Left common carotid artery plus branches (tissue), 1 donor: ENCODE data around the genes UBE2E3, CERKL and PPP1R1C.

DNA sequence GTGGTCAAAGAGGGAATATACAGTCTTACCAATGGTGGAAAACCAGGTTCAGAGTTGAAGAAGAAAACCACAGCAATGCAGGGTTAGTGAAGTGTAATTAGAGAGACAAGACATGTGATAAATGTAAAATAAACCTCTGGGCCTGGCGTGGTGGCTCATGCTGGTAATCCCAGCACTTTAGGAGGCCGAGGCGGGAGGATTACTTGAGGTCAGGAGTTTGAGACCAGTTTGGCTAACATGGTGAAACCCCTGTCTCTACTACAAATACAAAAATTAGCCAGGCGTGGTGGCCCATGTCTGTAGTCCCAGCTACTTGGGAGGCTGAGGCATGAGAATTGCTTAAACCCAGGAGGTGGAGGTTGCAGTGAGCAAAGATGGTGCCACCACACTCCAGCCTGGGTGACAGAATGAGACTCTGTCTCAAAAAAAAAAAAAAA lies 2.3 kb downstream of the TTN start:
- PRO-cap = no peak

- PRO-cap = no peak
Measured at GRCh38 chr2:178892210-178892435, 84.9 kb upstream of the TTN start.

DNA sequence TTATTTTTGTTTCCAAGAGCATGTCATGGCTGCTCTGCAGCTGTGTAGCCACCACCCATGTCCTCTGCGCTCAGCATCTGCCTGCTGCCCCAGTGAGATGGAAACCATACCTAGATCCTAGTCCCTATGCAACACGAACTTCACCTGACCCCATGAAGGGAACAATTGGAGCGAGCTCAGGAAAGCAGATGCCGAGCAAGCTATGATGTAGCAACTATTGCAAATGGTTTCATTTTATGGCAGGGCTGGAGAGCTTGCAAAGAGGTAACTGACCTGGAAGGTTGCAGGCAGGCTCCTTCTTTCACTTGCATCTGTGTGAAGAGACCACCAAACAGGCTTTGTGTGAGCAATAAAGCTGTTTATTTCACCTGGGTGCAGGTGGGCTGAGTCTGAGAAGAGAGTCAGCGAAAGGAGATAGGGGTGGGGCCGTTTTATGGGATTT lies 1.4 kb upstream of the CCDC141 start:
- PRO-cap = no peak

GRCh38 chr2:179123154-179123524 lies 73.2 kb upstream of the CCDC141 start:
- PRO-cap = no peak

DNA sequence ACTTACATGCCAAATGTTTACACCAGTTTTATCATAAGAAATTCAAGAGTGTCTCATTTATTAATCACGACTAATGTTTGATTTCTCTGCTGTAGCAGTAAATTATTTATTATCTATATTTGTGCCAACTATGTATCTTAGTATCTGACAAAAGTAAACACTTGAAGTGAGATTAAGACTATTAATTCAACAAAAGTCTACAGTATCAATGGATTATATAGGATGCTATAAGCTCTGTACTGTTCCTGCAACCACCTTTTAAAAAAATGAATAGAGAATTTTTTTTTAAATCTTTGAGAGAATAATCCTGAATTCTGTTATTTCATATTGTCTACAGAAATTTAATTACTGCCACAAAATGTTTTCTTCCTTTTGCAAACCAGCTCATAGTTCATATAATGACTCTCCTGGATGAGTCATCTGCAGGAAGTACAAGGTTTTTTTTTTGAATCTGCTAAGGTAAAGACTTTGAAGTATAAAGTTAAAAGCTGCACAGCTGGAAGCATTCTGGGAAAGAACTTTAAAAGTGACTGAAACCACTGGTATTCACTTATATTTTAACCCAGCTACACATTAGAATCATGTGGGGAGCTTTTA lies 25.6 kb downstream of the SESTD1 start:
- PRO-cap = no peak

DNA sequence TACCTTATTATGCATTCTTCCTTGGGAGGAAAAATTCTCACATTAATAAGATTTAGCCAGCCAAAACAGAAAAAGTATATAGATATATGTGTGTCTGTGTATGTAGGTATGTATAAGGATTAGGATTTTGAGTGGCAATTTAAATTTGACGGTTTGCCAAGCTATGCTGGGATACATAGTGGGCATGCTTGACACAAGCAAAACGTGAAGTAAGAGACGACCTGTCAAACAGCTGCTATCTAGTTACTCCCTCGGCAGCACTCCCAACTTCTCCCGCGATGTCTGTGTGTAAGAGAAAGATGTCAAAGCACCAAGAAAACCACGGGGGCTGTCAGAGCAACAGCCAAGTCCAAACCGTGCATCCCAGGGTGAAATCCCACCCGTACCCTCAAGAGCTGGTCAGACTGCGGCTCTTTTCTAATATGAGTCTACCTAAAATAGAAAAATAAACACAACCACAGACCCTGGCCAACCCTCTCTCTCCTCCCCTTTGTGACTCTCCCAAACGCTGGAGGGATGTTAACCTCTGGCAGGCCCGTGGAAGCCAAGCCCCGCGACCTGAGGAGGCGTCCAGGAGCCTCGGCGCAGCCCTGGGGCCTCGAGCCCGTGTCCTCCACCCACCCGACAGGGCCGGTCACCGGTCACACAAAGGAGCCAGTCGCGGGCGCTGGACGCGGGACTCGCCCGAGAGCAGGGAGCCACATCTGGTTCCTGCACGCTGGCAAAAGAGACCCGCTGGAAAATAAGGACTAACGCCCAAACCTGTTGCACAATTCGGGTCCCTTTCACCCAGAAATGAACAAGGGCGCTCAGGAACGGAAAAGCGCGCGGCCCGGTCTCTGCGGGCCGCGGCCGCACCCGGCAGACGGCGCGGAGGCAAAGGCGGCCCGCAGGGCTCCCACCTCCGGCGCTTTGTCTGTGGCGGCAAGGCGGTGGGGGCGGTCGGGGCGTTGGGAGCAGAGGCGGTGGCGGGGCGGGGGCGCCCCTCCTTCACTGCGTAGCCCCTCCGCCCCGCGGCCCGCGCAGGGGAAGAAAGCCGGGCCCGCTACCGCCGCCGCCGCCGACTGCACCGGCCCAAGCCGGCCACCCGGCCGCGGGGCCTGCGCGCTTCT lies 920 bp downstream of the SESTD1 start:
- PRO-cap = bidirectional peak, plus-strand start at position 864 of the sequence, minus-strand start at position 623 of the sequence

DNA sequence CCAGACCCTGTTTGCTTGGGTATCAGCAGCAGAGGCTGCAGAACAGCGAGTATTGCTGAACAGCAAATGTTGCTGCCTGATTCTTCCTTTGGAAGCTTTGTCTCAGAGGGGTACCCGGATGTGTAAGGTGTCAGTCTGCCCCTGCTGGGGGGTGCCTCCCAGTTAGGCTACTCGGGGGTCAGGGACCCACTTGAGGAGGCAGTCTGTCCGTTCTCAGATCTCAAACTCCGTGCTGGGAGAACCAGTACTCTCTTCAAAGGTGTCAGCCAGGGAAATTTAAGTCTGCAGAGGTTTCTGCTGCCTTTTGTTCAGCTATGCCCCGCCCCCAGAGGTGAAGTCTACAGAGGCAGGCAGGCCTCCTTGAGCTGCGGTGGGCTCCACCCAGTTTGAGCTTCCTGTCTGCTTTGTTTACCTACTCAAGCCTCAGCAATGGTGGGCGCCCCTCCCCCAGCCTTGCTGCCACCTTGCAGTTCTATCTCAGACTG lies 389.5 kb upstream of the UBE2E3 start:
- PRO-cap = no peak

DNA sequence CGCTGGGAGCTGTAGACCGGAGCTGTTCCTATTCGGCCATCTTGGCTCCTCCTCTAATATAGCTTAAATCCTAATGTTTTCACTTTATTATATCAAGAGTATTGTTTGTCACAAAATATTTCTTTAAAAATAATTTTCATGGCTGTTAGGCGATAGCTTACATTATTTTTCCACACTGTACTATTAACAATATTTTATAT lies 140.9 kb upstream of the UBE2E3 start:
- PRO-cap = no peak

DNA sequence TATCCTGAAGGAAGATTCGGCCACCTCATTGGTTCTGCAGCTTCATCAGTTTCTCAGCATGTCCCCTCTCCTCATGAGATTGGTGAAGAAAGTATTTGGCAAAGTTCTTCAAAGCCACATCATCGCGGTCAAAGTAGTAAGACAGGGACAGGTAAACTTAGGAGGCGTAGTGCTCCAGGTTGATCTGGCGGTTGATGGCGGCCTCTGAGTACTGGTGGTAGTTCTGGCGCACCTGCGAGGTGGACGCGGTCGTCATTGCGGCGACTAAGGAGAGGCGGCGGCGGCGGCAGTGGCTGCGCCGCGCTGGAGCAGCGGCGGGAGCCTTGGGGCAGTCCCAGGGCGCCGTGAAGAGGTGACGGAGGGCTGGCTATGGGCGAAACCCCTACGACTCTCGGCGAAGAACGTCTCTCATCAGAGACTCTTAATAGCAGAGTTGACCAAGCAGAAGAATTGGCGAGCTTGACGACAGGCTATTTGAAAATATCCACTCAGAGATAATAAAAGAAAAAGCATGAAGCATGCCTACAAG lies 107.2 kb upstream of the UBE2E3 start:
- PRO-cap = no peak

DNA sequence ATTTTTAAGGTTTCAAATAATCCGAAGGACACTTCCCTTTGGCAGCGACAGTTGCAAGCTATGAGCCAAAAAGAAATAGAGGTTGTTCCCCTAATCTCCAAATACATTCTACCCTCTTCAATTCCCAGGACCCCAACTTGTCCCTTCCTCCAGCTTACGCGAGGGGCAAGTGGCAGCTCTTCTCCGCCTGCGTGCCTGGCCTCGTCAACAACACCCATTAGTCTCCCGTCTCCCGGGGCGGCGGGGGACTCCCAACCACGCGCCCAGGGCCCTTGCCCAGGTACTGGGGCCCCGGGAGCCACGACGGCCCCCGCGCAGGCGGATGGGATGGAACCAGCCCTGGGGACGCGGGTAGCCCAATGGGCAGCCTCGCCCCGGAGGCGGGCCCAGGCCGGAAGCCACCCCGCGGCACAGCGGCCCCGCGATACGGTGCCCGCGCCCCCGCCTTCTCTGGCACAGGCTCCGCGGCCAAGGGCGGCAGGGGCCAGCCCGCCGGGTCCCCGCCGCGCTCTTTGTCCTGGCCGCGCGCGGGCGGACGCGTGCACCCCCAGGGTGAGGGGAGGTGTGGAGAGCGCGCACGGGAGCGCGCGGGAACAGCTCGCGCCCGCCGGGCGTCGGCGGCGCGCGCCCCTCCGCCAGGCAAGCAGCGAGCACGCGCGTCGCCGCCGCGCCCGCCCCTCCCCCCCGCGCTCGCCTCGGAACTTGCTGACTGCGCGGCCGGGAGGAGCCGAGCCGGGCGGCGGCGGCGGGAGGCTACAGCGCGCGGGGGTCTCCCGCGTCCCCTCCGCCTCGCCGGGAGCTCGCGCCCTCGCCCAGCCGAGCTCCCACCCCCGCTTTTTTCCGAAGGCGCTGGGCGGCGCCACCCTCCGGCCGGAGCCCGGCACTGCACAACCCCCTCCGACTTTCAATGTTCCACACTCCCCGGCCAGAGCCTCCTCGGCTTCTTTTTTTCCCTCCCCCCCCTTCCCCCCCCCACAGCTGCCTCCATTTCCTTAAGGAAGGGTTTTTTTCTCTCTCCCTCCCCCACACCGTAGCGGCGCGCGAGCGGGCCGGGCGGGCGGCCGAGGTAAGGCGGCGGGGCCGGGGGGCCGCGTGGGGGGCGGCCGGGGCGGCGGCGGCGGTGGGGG lies at the start of gene UBE2E3:
UBE2E3 (plus strand) TSS at position 698 of the 1,127 bp plus-strand sequence.
- PRO-cap = bidirectional peak, plus-strand start at position 708 of the sequence, minus-strand start at position 282 of the sequence; bidirectional peak, plus-strand start at position 1,033 of the sequence, minus-strand start at position 810 of the sequence

GRCh38 chr2:181165234-181165831 lies 184.9 kb downstream of the UBE2E3 start:
- PRO-cap = no peak

DNA sequence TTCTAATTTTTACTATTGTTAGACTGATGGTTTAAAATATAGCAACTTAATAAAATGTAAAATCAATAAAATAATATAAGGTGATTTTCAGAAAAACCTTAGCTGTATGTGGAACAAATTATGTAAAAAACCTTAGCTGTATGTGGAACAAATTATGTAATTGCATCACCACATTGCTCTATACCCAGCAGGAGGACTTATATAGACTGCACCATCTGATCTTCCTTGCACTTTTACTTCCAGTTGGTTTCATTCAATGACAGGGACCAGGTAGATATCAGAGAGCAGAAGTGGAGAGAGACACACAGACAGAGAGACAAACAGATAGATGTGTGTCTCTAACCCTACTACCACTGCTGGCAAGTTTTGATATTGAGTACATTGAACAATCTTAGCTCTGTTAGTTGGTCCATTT lies 62.6 kb upstream of the ITGA4 start:
- PRO-cap = no peak

DNA sequence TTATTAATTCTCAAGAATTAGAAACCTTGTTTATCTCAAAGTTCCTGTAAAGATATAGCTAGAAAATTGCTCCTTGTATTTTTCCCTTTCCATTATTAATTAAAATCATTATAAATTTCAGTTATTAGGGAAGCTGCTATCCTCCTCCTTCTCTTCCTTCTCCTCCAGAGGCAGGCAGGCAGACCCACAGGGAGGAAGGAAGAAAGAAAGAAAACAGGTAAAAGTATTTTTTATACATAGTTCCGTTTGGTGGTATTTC lies 19.6 kb upstream of the ITGA4 start:
- PRO-cap = no peak

DNA sequence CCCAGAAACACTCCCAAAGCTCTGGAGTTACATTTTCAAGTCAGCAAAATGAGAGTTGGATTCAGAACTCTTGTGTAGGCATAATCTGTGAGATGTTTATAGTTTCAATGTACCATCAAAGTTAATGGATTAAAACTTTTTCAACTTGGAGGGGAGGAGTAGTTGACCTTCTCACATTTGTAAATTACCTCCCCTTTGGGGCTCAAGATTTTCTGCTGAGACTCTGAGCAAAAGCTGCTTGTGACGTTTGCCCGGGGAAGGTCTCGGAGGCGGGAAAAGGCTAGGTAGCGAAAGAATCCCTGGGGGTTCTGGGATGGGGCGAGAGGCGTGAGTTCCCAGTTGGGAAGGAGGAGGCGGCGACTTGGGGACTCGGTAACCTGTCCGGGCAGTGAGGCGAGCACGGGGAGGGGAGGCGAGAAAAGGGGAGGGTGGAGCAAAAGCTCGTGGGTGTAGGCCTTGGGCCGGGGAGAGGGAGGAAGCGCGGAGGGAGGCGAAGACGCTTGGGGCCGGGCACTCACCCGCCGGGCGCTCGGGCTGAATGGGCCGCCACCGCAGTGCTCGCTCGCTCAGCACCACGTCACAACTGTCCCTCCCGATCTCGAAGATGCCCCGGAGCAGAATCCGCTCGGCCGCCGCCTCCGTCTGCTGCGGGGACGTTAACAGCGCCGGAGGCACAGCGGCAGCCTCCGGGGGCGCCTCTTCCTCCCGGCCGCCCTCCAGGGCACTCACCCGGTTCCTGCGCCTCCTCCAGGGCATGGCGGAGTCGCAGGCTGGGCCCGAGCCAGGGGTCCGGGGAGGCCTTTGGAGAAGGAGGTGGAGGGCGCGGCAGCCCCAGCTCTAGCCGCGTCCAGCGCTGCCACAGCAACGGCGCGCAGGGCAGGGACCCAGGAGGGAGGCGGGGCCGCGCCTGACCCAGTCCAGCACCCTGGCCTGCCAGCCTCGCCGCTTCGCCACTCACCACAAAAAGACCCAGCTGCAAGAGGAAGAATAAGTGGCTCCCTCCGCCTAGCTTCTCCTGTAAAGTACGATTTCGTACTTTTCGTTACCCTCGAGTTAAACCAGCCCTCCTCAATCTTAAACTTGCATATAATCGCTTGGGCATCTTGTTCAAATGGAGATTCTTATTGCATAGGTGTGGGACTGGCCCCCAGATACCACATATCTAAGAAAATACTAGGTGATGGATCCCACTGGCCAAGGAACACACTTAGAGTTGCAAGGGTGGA lies at the start of gene CERKL:
CERKL (minus strand) TSS at position 855 of the 1,226 bp plus-strand sequence.
- PRO-cap = no peak

- PRO-cap = no peak
Measured at GRCh38 chr2:181891530-181891577, 176 bp upstream of the ITPRID2 start.

- PRO-cap = no peak
Measured at GRCh38 chr2:181914960-181916344, 23.9 kb downstream of the ITPRID2 start.

DNA sequence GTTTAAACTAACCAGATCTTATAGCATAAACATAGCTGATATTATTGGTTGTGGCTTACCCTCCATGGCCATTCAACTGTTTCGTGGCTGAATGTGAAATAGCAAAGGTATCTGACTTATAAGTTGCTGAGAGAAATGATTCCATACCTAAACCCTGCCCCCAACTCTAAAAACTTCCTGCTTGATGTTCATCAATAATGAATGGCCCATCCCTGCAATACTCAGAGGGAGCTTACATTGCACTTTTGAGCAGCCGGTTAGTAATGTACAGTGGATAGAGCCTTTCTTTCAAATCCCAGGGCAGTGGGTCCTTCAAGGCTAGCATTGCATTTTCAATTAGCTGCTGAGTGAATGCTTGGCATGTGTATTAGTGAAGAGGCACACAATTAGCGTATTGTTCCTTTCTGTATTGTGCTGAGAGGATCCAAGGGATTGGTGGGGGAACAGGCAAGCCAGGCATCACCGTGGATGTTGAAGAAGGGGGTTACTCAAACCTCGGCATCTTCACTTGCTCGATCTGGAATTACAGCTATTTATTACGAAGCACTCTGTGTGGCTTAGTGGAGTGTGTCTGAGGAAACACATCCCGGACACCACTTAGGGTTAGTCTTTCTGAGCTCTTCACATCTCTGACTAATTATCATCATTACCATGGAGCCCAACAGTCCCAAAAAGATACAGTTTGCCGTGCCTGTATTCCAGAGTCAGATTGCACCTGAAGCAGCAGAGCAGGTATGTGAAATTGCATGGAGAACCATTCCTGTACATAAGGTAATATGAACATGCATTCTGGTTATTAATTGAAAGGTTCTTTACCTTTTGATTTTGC lies at the start of gene PPP1R1C:
PPP1R1C (plus strand) TSS at position 394 of the 829 bp plus-strand sequence.
- PRO-cap = no peak

DNA sequence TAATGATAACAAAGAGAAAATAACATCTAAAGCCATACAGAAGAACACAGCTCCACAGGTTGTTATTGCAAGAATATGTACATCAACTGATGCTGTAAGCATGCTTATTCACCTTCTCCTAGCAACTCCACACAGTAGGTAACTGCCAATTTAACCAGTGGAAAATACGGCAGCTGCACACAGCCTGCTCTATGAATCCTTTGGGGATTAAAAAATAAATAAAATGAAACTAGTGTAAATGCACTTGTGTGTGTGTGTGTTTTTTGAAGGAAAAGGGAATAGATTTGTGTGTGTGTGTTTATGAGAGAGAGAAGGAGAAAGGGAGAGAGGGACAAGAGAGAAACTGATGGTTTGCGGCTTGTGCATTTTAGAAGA lies 96.1 kb upstream of the PDE1A start:
- PRO-cap = no peak

GRCh38 chr2:182714784-182715704 lies 1.0 kb upstream of the DNAJC10 start:
- PRO-cap = no peak

- PRO-cap = bidirectional peak, plus-strand start at chr2:182867245, minus-strand start at chr2:182867160
Measured at GRCh38 chr2:182867000-182867372, 549 bp upstream of the FRZB start.